Epithelial cell of prostate (primary cell): ENCODE measurements around the genes ATP5MC3, HOXD12 and TTC30A.

DNA sequence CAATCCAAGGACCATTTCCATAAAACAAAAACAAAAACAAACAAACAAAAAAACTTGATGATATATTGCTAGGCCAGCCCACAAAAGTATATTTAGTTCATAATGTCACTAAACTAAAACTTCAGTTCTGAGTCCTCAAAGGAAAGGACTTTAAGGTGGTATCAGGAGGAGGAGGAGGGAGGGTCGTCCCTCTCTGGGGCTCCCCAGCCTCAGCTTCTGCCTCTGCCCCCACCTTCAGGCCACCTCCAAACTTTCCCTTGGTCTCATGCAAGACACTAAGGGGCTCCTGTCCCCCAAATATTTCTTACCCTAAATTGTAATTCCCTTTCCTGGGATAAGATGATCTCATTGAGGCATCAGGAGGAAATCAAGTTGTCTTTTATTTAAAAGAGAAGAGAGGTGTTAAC, 13.7 kb upstream of the WIPF1 start:
- RRBS = no CpG with 5 or more reads among the region's 1 CpG

DNA sequence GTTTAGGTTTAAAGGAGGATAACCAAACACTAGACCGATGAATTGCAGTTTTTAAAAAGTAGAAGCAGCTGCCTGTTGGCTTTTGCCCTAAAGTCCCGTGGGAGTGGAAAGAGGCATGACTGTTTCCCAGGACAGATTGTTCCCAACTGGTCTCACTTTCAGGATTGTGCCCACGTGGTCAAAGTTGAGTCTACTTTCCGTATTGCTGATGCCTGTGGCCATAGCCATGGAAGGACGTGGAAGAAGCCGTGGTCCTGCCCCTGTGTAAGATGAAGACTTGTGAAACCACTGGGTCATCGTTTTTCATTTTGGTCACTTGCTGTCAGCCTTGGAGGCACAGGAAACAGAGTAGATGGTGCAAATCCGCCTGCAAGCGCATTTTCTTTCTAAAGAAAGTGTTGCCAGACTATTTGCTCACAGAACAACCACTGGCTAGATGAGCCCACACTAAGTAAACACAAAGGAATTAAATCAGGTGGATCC, 23.0 kb upstream of the CHN1 start:
- RRBS = no CpG with 5 or more reads among the region's 9 CpGs

GRCh38 chr2:175181126-175182017, at the start of gene ATP5MC3:
Gene ATP5MC3 (minus strand): TSS chr2:175181710.
- RRBS = 2% methylated on average over 16 of the region's 54 CpGs

GRCh38 chr2:175857420-175857717, 144.7 kb downstream of the LNPK start:
- RRBS = no CpG with 5 or more reads among the region's 4 CpGs

DNA sequence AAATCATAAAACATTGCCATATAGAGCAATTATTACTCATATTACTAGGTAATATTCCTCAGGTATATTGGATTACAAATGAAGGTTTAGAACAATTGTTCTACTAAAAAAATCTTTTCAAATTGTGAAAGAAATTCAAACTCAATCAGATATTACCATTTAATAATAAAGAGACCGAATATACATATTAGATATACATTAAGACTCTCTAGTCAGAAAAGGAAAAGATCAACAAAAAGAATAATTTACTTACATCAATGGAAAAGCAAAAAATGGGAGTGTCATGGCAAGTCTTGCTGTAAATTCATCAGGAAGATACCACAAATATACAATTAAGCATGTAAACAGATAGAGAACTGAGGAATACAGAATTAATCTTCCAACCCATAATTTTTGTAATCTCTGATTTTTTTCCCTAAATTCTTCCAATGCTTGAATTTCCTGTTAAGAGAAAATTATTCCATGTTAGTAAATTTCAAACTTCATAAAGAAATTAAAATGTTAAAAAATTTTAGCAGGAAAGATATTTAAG, 10.0 kb downstream of the LNPK start:
- RRBS = no CpG with 5 or more reads among the region's 1 CpG

GRCh38 chr2:176096189-176096974, 3.2 kb upstream of the HOXD12 start:
- RRBS = no CpG with 5 or more reads among the region's 16 CpGs

- RRBS = 1% methylated on average over 17 of the region's 53 CpGs
These were observed 2.3 kb upstream of the HOXD12 start for GRCh38 chr2:176096975-176098086.

GRCh38 chr2:176099250-176100309, at the start of gene HOXD12:
Gene HOXD12 (plus strand): TSS chr2:176099795.
- RRBS = 73% methylated on average over 21 of the region's 81 CpGs

GRCh38 chr2:176113605-176114467, 2.7 kb upstream of the HOXD10 start:
- RRBS = no CpG with 5 or more reads among the region's 17 CpGs

- RRBS = no CpG with 5 or more reads among the region's 5 CpGs
These were observed 1.3 kb downstream of the HOXD8 start for GRCh38 chr2:176130866-176131131.

DNA sequence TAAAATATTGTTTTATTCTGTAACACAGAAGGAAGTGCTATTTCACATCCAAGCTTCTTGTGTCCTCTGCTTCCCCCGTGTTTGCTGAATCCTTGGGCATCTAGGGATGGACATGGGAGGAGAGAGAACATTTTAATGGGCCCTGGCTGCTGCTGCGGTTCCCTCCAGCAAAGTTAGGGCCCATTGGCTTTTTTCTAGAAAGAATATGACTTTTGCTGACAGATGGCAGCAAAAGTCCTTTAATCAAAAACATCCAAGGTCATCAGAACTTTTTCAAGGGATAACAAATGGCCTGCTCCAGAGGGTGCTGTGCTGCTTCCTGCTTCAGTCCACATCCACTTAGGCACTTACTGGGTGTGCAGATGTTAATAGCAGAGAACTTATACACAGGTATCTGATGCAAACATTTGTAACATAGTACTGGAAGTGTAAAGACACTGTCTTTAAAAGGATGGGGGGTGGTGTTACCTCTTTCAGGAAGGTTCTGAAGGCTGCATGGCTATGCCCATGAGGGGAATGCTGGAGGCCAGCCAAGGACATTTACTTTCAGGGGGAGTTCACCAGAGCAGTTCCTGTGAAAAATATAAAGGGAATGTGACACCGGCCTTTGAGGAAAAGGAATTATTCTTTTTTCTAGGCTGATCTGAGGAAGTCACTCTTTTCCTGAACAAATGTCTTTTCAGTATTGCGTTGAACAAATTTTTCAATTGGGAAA, 5.5 kb downstream of the HOXD8 start:
- RRBS = no CpG with 5 or more reads among the region's 4 CpGs

DNA sequence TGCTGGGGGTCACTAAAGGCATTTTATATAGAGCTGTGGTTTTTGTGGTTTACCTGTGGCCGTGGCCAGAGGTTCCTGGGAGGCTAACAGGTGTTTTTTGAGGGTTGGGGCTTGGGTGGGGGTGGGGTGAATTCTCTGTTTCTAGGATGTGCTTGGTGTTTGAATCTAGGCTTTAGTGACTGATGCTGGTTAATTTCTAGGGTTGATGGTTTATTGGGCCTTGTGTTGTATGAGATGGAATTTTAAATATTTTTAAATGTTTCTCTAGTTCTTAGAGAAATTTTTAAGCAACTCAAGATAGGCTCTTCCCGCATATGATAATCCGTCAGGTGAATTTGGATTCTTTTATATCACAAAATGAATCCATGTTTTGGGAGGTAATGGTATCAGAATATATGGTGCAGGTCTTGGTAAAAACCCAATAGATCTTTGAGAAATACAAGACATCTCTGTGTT, 7.9 kb downstream of the HOXD8 start:
- RRBS = no CpG with 5 or more reads among the region's 3 CpGs

GRCh38 chr2:176171119-176172118, 14.3 kb downstream of the HOXD3 start:
- RRBS = 16% methylated on average over 27 of the region's 65 CpGs

DNA sequence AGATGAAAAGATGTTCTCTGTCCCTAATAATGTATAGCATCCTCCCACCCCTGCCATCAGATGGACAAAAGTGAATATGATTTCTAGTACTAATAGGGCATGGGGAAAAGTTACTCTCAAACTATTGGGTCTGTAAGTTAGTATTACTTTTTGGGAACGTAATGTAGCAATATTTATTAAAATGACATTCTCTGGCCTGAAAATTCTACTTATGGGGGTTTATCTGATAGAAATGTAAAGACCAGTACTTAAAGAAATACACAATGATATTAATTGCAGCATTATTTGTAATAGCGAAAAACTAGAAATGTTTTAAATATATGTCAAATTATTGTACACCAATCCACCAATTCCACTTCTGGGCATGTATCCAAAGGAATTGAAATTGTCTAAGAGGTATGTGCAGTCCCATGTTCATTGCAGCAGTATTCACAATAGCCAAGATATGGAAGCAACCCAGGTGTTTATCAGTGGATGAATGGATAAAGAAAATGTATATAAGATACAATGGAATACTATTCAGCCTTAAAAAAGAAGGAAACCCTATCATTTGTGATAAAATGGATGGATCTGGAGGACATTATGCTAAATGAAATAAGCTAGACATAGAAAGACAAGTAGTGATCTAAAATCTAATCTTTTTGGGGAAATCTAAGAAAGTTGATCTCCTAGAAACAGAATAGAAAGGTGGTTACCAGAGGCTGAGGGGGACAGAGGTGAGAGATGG, 2.5 kb downstream of the MTX2 start:
- RRBS = no CpG with 5 or more reads among the region's 2 CpGs

DNA sequence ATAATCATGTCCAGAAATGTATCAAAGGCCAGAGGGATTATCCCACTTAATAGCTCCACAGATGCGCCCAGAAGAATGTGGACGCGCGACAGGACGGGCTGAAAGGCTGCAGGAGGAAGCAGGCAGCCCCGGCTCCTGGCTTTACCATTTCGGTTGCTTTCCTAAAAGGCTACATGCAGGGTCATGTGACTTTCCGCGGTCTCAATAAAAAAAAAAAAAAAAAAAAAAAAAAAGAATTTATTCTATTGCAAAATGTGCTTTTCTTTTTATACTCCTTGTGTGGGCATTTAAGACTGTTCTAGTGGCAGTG, 369.5 kb downstream of the MTX2 start:
- RRBS = no CpG with 5 or more reads among the region's 9 CpGs

DNA sequence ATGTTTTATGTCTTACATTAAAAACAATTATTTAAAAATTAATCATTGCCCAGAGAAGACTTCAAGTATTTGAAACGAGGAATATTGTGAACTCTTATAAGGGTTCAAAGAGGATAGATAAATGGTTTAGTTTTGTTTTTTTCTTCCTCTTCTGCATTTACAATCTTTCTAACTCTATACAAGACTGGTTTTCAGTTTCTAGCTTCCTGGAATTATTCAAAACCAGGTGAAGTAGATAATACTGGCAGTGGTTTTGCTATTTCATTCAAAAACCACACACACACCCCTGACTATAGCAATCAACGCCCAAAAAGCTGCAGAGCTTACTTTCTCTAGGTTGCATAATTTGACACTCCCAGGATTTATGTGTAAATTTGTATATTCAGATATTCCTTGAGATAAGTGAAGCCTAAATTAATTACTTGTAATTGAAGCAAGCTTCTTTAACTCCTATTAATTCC, 1.3 kb upstream of the NFE2L2 start:
- RRBS = no CpG with 5 or more reads among the region's 2 CpGs

DNA sequence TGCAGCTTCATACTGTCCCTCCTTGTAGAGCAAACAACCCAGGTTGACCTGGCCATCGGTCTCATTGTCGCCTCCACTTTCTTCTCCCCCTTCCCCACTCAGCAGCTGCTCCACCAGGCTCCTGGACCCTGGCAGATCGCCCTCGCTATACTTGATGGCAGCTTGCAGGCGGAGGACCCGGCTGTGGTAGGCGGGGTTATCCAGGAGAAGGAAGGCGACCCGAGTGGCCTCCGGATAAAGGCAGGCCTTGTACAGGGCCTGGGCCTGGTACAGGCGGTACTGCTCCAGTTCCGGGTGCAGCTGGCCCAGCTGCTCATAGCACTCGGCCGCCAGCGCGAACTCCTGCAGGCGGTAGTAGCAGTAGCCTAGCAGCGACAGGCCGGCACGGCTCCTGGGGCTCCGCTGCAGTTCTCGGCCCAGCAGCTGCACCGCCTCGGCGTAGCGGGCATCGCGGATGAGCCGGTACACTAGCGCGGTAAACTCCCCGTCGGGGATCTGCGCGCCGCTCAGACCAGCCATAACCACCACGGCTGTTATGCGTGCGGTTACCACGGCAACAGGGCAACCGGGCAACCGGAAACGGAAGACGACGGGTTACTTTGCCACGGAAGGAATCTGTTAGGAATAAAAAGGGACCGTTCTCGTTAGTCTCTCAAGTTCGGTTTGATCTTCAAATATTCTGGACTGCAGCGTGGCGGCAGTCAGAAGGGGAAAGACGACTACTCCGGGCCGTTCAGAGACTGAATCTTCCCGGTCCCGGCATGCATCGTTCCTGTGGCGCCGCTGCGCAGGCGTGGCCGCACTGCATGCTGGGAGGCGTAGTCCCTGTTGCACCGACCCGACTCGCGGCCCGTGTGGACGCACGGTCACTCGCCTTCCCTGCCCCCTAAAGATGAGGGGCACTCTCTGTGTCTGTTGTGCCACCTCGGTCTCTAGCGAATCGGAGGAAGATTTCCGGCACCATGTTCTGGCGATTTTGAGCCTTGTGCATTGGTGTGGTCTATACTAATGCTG, at the start of gene TTC30A:
TTC30A (minus strand) TSS at position 560 of the 1,014 bp plus-strand sequence.
- RRBS = 1% methylated on average over 22 of the region's 76 CpGs

DNA sequence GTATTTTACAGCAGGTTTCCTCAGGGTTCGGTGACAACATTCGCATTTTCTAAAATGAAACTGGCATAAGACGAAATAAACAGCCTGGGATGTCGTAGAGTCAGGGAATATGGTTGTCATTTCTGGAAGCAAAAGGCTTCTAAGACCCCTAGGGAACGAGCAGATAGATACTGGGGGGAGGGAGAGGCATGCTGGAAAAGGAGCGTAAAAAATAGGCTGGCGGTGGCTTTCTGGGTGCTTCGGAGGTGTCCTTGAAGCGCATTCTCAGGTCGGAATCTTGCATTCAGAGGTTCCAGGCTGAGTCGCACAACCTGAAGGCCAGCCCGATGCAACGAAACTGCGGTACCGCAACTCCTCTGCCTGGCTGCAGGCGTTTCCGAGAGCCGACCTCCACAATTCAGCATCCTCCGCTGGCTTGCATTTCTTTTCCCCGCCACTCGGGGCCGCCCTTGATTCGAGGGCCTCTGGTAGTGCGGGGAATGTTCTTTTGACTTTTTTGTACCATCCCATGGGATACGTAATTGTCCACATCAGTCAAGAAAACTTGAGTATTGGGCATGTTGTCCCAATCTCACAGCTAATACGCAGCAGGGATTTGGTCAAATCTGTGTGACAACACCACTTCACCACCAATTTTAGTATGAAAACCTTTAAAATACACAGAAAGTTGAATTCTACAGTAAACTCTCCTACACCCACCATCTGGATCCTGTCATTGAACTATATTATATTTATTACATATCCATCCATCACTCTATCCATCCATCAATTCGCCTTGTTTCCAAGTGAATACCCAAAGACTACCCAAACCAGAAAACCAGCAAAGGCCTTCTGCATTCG, 593 bp upstream of the FKBP7 start:
- RRBS = no CpG with 5 or more reads among the region's 28 CpGs

GRCh38 chr2:178532513-178532916, 52.3 kb downstream of the PLEKHA3 start:
- RRBS = no CpG with 5 or more reads among the region's 13 CpGs

- RRBS = no CpG with 5 or more reads among the region's 6 CpGs
These were observed 106.3 kb downstream of the PLEKHA3 start for GRCh38 chr2:178586351-178587078.